Kidney epithelial cell (primary cell): ENCODE data around the genes NCK1, SOX14, DBR1 and FOXL2.

DNA sequence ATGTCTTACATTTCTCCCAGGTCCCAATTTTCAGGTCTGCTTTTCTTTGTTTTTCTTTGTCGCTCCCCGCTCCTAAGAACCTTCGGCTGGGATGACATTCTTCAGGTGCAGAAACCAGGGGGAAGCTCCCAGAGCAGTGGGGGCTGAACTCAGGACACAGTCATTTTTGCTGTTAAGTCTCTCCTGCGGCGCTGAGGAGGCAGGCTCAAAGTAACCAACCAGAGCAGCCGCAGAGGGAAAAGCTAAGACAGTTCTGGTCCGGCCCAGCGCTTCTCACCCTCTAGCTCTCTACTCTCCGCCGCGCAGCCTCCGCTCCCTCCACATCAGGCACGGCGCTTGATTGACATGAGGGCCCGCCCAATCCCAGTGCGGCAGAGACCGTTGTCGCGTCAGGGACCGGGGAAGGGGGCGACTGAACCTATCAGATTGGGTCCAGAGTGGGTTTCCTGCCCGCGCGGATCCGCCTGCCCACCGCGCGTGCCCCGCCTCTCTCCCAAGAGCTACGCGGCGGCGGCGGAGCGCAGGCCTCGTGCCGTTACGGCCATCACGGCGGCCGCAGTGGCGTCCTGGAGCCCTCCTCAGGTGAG, at the start of gene NCK1:
TSS of gene NCK1 (plus strand) at position 471 of the 587 bp plus-strand sequence.
- RAMPAGE, long total RNA = start-site peak on the plus strand centred at position 518 of the sequence, 30 bp wide, 169 and 96 reads in 2 replicates
- RRBS = no CpG with 5 or more reads among the region's 42 CpGs

GRCh38 chr3:136930171-136931131, 27.3 kb upstream of the IL20RB start:
- RAMPAGE, long total RNA = no peak
- RRBS = no CpG with 5 or more reads among the region's 5 CpGs

- RAMPAGE, long total RNA = no peak
- RRBS = 2% methylated on average over 17 of the region's 36 CpGs
Measured at GRCh38 chr3:137763885-137764416, at the start of gene SOX14. Gene SOX14, plus strand, starts transcription at chr3:137764315.

- RAMPAGE, long total RNA = start-site peak on the minus strand at chr3:138174882-138174913, 46 and 79 reads in 2 replicates
- RRBS = under 1% methylated on average over 8 of the region's 39 CpGs
Measured at GRCh38 chr3:138174211-138175141, at the start of gene DBR1. Gene DBR1, minus strand, starts transcription at chr3:138174921.

DNA sequence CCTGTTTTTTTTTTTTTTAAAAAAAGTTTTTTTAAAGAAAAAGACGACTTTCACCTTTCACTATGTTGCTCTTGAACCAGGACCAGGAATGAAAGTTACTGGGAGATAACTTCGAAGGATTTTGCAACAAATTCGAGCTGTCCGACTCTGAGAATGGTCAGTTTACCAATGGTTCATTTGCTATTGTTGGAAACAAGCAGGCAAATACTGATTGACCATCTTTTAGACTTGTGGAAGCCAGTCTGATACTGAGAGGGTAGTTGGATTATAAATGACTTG, 1.2 kb downstream of the ARMC8 start:
- RAMPAGE, long total RNA = no peak
- RRBS = no CpG with 5 or more reads among the region's 4 CpGs

DNA sequence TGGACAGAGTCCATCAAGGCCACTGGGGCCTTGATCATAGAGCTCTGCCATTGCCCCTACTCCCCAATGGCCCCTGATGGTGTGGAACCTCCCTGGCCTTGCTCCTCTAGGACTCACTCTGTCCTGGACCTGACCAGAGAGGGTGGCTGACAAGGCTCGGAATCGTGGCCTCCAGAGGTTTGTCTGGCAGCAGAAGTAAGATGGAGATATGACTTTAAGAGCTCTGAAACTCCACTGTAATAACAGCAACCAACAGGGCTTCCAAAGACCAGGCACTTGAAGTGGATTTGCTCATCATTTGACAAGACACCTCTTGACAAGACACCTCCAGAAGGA, 1.2 kb downstream of the MRAS start:
- RAMPAGE, long total RNA = no peak
- RRBS = no CpG with 5 or more reads among the region's 2 CpGs

- RAMPAGE, long total RNA = no peak
- RRBS = no CpG with 5 or more reads among the region's 2 CpGs
Measured at GRCh38 chr3:138468970-138469484, 34.6 kb downstream of the ESYT3 start.

DNA sequence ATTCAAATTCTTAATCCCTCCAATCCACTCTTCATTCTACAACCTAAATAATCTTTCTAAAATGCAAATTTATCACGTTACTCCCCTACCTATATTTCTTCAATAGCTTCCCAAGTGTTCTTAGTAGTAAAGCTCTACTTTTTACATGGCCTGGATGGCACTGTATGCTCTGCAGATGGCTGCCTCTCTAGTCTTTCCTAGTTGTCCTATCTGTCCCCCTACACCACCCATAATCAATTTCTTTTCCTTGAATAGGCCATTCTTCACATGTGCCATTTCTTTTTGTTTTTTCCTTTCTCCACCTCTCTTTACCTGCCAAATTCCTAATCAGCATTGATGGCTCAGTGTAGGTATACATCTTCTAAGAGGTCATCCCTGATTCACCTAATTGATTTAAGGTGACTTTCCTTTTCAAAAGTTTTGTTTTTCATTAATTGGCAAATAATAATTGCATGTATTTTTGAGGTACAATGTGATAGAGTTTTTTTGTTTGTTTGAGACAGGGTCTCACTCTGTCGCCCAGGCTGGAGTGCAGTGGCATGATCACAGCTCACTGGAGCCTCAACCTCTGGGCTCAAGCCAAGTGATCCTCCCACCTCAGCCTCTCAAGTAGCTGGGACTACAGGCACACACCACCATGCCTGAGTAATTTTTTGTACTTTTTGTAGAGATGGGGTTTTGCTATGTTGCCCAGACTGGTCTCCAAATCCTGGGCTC, 85.2 kb downstream of the PIK3CB start:
- RAMPAGE, long total RNA = no peak
- RRBS = no CpG with 5 or more reads among the region's 2 CpGs

GRCh38 chr3:138833594-138834158, 1.1 kb downstream of the PIK3CB start:
- RAMPAGE, long total RNA = no peak
- RRBS = no CpG with 5 or more reads among the region's 12 CpGs

DNA sequence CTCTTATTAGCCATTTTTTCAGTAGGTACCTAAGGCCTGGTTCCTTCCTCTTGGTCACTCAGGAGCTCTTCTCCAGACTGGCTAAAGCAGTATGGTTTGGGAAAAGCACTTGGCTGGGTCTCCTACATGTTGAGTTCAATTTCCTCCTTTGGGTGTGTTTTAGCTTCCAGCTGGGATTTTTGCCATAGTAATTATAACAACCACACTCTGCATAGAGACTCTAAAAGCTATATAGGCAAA, 48.7 kb downstream of the FOXL2 start:
- RAMPAGE, long total RNA = no peak

DNA sequence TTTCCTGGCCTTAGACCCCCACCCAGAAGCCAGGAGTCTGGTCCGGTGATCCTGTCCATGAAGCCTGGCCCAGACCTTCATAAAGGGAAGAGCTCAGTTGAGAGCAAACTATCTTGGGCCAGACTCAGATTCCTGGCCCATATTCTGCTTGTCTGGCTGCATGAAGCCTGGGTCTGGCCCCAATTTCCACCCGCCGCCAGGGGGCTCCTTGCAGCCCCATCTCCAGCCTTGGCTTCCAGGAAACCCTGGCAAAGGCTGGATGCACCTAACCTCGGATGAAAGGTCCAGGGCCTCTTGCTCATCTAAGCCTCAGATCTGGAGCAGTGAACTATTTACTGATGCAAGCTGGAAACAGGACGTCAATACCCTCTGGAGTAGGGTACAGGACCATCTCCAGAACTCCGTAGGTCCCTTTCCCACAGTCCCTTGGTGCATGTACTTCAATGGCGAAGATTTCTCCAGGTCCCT, 5.6 kb downstream of the FOXL2 start:
- RAMPAGE, long total RNA = no peak
- RRBS = no CpG with 5 or more reads among the region's 7 CpGs

DNA sequence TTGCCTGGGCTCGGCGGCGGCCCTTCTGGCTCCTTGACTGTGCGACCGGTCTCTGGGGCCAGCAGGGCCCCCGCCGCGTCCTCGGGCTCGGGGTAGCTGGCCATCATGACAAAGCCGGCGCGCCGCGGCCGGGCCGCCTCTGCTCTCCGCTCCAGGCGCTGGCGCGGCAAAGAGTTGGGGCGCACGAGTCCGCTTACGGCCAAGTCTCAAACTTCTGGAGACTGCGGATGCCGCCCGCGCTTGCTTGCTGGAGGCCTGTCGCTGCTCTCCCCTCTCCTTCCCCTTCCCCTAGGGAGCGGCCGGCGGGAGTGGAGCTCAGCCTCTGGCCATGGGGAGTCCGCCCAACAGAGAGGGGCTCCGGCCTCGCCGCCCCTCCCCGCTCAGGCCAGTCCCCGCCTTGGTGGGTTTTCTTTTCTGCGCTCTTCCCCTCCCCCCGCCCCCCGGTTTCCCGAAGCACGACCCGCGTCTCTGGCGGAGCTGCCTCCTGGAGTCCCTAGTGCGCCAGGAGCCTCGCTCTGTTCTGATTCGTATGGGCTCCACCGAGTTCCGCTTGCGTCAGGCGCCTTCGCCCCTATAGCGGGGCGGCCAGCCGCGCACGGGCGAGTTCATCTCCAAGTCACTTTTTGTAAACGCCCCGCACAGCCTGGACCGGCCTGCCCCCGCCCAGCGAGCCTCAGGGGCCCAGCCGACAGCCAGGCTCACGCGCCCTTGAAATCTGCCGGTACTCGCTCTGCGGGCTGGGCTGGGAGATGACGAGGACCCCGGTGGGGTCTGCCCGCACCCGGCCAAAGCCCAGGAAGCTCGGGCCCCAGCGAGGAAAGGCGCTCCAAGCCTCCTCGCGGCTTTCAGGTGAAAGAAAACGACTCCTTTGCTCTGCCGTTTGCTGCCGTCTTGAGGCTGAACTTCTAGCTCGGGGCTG, at the start of gene FOXL2:
TSS of gene FOXL2 (minus strand) at position 522 of the 919 bp plus-strand sequence.
- RAMPAGE, long total RNA = start-site peak on the plus strand centred at position 618 of the sequence, 120 bp wide, 13 and 18 reads in 2 replicates
- RRBS = 2% methylated on average over 31 of the region's 85 CpGs

DNA sequence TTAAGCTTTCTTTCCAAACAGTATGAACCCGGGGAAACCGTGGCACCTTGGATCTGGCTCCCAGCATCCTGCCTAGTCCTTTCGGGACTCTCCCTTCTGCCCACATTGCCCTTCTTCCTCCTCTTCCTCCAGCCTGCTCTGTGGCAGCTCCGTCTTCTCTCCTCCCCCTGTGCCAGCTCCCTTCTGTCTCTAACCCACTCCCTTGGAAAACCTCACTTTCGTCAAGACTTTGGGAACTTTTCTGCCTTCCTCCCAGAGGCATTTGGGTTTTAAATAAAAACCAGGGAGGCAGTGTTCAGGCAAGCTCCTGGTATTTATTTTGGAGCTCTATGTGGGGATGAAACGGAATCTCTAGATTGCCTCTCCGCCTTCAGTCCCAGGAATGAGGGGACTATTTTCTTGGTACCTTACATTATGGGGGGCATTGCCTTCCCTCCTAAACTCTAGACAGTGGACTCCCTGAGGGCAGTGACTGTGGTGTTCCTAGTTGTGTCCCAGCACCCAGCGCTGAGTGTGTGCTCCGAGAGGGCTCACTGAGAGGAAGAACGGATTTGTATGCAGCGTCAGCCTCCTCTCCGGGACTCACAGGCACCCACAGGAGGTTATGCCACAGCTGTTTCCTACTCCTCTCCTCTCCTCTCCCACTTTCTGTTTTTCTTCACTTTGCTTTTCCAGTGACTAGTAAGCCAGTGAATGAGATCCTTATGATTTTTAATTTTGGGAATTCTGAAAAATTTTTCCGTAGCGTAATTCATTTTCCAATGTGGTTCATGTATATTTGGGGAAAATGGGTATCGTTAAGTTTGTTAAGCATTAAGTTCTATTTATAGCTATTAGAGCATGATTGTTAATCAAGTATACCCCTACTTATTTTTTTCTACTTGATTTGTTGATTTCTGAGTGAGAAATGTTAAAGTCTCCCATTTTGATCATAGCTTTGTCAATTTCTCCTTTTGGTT, 105.2 kb upstream of the MRPS22 start:
- RAMPAGE, long total RNA = no peak
- RRBS = no CpG with 5 or more reads among the region's 15 CpGs

GRCh38 chr3:139302166-139302946, 41.5 kb upstream of the MRPS22 start:
- RAMPAGE, long total RNA = no peak
- RRBS = no CpG with 5 or more reads among the region's 11 CpGs

- RAMPAGE, long total RNA = no peak
- RRBS = no CpG with 5 or more reads among the region's 16 CpGs
Measured at GRCh38 chr3:139533536-139534506, 5.7 kb downstream of the RBP1 start.

DNA sequence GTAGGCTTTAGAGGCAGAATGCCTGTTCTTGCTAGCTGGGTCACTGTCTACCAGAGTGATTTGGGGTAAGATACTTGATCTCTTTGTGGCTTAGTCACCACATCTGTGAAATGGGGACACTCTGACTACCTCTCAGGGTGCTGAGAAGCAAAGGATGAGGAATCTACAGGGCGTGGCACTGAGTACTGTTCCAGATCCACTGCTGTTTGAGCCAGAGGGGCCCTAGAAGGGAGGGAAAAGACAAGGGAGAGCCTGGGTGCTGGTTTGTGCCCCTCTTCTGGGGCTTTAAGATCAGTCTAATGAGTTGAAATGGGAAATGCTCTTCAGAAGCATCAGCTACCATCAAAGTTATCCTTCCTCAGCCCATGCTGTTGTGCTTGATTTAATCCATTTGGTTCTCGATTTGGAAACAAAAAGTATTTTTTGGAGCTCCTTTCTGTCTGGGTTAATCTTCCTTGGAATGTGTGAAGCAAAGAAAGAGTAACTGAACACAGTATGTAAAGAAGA, 2.6 kb upstream of the RBP1 start:
- RAMPAGE, long total RNA = no peak
- RRBS = no CpG with 5 or more reads among the region's 2 CpGs

- RAMPAGE, long total RNA = no peak
- RRBS = no CpG with 5 or more reads among the region's 5 CpGs
Measured at GRCh38 chr3:140246311-140246905, 311.4 kb downstream of the CLSTN2 start.

- RAMPAGE, long total RNA = no peak
- RRBS = no CpG with 5 or more reads among the region's 2 CpGs
Measured at GRCh38 chr3:140708932-140709325, 31.1 kb downstream of the TRIM42 start.

DNA sequence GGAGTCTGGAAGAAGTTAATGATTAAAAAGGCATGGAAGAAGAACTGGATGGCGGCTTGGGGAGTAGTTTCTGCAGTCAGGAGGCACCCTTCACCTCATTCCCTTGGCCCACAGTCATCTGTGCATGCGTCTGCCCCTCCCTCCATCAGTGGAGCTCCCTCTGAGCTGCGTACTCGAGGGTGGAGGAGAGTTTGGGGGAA, 4.3 kb downstream of the PXYLP1 start:
- RAMPAGE, long total RNA = no peak
- RRBS = no CpG with 5 or more reads among the region's 4 CpGs

DNA sequence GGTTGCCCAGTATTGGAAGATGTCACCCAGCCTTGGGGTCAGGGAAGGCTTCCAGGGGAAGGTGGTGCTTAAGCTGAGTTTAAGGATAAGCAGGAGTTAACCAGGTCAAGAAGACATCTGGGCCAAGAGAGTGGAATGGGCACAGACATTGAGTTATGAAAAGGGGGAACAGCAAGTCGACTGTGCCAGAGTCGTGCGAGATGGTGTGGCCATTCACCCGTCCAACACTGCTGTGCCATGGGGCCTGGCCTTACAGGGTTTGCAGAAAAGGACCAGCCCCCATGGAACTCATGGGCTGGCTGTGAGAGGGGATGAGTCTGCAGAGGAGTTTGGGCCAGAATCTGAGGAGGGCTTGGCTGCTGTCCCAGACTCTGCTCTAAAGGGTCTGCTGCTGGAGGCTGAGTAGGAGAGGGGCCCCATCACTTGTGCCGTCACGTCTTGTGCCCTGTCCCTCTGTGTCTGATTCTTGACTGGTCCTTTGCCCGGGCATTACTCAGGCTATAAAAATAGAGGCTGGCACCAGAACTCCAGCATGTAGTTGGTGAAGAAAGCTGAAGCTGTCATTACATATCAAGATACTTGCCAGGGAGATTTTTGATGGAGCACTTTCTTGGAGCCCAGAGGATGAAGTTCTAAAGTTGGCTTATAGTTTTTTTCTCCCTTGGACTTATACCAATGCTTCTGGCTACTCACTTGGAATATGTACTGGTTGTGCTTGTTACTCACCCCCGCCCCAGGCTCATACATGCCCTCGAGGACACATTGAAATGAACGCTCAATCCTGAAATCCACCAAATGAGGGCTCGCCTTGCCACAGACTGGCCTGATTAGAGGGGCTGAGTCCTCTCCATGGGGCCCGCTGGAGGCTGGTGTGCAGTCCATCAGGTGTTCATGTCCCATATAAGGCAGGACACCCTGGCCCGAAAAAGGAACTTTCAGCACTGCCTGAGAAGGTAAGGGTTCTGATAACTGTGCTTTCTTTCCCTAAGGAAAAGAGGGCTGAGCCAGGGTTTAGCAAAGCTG, 10.2 kb downstream of the PXYLP1 start:
- RAMPAGE, long total RNA = no peak
- RRBS = no CpG with 5 or more reads among the region's 13 CpGs